Bronchial lymph node (tissue), 1 donor: Measurements from ENCODE around the genes ZNF221, ZNF235 and CEACAM16.

GRCh38 chr19:43594599-43595640, 1.0 kb downstream of the IRGQ start:
- PRO-cap, result no peak

DNA sequence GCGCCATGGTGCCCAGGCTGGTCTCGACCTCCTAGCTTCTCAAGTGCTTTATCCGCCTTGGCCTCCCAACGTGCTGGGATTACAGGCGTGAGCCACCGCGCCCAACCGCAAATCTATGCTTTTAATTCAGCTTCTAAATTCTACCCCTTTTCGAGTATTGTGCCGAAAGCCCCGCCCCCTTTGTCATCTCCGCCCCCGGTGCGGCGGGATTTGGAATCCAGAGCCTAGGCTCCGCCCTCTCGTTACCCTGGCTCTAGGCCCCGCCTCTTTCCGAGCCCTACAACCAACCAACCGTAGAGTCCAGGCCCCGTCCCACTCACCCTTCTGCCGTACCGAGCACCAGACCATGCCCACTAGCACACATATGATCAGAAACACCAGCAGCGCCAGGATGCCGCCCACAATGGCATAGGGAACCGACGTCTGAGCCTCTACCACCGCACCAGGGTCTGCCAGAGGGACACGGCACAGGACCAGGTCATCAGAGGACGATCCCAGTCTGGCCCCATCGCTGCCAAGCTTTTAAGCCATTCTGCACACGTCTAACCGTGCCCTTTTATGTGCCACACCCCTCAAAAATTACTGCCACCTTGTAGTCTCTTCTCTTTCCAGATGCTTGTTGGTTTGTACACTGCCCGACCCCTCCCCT, 4.5 kb upstream of the ZNF428 start:
- PRO-cap, result no peak

DNA sequence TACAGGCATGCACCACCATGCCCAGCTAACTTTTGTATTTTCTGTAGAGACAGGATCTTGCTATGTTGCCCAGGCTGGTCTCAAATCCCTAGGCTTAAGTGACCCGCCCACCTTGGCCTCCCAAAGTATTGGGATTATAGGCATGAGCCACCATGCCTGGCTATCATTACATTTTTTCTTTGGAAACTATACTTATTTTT, 10.7 kb upstream of the CADM4 start:
- PRO-cap, result no peak

DNA sequence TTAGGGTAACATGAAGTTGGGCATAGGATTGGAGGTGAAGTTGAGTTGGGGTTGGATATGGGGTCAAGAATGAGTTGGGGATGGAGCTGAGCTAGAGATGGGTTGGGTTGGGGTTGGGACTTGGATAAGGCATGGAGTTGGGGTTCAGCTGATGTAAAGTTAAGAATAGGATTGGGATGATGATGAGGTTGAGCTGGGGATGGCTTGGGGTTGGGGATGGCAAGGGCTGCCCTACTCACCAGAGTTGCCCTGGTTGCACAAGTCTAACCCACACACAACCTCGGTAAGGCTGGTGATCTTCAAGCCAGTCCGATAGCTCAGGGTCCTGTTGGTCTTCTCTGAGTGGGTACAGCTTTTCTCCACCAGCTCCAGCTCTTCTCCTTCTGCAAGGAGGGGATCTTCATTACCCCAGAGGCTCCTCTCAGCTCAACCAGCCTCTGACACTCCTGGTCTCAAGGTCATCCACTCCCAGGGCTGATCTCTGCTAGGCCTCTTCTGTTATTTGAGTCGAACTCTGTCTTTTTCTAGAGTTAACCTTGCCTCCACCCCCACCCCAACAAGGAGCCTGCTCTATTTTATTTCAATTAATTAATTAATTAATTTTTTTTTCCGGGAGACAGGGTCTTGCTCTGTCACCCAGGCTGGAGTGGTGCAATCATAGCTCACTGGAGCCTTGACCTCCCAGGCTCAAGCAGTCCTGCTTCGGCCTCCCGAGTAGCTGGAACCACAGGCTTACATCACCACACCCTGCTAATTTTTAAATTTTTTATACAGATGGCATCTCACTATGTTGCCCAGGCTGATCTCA, 4.7 kb downstream of the PLAUR start:
- PRO-cap, result no peak

GRCh38 chr19:43667413-43668402, 2.3 kb downstream of the PLAUR start:
- PRO-cap, result unidirectional peak, minus-strand start at chr19:43668318

DNA sequence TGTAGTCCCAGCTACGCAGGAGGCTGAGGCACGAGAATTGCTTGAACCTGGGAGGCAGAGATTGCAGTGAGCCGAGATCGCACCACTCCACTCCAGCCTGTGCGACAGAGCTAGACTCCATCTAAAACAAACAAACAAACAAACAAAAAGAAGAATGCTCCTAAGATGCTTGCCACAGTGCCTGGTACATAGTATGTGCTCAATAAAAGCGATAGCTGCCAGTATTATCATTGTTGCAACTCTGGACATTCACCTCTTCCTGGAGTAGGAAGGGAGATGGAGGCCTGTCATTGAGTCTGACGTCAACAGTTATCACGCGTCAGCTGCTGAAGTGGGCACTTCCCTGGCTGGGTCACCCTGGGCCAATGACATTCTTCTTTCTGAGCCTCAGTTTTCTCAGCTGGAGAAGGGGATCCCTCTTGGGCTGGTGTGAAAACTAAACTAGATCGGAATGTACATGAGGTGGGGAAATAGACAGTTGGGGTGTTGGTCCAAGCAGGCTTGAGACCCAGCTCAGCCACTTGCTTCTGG, 4.2 kb upstream of the PLAUR start:
- PRO-cap, result no peak

DNA sequence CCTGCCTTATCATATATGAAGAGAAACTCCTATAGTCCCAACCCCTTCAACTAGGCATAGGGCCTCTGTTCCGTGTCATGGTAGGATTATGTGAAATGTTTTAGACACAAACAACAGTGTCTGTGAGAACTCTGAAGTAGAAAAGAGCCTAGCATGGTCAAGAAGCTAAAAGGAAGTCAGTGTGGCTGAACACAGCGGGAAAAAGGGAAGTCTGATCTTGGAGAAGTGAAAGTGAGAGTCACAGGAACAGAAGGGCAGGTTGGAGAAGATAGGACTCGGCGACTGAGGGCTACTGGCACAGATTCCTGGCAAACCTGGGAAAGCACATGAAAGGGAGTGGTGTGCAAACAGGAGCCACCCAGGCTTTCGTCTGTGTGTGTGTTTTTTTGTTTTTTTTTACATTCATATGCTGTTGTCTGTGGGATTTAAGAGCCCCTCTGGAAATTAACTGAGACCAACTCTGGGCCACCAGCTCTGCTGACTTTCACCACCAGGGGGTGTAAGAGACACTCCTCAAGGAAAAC, 9.7 kb downstream of the SMG9 start:
- PRO-cap, result no peak

DNA sequence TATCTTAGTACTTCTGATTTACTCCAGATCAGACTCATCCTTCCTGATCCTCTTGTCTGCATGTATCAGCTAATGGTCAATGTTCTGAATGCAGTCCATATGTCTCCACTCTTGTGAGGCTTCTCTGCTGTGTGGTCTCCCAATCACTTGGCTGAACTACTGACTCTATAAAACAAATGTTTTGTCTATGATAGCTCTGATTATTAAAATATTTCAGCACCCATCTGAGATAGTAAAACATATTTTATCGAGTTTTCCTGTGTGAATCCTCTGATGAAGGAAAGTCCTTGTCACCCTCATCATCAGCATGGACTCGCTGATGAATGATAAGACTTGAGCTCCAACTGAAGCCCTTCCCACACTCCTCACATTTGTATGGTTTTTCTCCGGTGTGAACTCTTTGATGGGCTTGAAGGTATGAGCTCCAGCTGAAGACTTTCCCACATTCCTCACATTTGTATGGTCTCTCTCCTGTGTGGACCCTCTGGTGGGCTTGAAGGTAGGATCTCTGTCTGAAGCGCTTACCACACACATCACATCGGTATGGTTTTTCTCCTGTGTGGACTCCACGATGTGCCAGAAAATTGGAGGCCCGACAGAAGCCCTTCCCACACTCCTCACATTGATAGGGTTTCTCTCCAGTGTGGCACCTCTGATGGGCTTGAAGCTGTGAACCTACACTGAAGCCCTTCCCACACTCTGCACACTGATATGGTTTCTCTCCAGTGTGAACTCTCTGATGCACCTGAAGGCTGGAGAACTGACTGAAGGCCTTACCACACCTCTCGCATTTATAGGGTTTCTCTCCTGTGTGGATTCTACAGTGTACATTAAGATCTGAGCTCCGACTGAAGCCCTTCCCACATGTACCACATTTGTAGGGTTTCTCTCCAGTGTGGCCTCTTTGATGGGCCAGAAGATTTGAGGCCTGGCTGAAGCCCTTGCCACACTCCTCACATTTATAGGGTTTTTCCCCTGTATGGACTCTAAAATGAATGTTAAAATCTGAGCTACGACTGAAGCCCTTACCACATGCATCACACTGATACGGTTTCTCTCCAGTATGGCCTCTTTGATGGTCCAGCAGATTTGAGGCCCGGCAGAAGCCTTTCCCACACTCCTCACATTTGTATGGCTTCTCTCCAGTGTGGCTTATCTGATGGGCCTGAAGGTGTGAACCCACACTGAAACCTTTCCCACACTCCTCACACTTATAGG, 21.5 kb downstream of the ZNF45 start:
- PRO-cap, result no peak

DNA sequence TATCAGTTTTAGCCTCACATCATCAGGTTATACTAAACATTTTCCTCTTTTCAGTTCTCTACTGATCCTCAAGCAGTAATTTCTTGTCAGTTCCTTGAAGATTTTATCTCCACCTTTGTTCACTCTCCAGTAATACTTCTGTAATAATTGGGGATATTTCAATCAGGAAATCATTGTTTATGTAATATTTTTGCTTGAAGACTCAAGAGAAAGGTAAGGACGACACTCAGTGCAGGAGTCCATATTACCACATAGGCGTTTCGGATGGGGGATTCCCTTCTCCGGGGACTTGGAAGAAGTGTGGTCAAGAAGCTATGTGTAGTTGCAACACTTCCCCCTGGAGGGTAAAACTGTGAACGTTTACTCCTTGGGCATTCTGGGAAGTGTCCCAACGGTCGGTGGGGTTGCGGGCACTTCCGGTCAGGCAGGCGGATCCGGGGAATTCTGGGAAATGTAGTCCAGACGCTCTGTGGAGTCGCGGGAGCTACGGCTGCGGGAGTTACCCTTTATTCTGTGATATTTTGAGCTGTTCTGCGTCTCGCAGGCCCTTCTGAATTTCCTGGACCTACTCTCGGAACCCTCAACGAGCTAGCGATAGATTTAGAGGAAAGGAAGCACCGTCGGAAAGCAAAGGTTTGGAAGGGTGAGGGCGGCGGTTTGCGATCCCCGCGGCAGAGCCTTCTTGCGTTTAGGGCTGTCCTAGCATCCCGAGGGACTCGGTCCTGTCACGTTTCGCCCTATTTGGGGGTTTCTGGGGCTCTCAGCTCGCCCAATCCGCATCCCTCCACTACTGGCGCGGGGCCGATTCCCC, at the start of gene ZNF221:
Gene ZNF221 (plus strand): TSS at position 461 of the 811 bp plus-strand sequence.
- PRO-cap, result bidirectional peak, plus-strand start at position 461 of the sequence, minus-strand start at position 324 of the sequence

DNA sequence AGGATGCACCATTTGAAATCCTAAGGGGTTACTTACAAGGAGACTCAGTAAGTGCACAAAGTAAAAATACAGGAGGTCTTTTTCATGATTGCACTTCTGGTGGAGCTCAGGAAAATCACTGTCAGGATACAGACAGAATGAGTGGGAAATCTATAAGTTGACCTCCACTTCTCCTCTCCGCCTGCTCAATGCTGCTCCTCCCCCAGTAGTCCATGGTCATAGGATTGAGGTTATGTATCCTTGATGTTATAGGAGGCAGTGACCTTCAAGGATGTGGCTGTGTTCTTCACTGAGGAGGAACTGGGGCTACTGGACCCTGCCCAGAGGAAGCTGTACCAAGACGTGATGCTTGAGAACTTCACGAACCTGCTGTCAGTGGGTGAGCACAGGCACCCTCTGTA, 5.8 kb downstream of the ZNF230 start:
- PRO-cap, result unidirectional peak, plus-strand start at position 290 of the sequence

GRCh38 chr19:44130819-44131957, 10.2 kb upstream of the ZNF234 start:
- PRO-cap, result no peak

DNA sequence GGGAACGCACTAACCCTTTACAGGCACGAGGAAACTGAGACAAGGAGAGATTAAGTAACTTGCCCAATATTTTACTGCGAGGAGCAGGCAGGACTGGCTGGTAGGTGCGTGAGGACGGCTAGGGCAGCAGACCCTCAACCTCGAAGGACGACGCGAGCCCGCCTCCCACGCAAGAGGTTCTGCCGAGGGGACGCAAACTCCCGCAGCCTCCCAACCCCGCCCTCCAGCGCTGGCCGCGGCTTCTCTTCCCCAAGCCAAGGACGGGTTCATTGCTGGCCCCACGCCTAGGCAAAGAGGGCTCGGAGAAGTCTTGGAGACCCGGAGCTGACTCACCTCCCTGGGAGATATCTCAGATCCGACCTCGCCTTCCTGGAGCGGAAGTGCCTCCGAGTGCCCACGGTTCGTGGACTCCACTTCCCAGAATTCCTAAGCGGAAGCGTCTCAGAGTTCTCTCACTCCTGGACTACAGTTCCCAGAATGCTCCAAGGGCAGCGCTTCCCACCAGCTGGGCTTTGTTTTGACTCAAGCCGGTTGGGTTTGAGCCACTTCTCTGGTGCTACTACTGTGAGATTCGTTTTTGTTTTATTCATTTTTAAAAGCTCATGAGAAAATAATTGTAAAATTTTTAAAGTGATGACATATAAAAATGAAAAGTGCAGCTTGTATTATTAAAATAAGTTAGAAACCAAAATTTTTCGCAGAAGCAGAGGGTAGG, at the start of gene ZNF235:
Gene ZNF235 (minus strand): TSS at position 388 of the 715 bp plus-strand sequence.
- PRO-cap, result unidirectional peak, minus-strand start at position 330 of the sequence; unidirectional peak, minus-strand start at position 388 of the sequence

- PRO-cap, result no peak
Measured at GRCh38 chr19:44479043-44479824, 21.1 kb downstream of the ZNF180 start.

GRCh38 chr19:44644183-44644731, 547 bp downstream of the PVR start:
- PRO-cap, result no peak

GRCh38 chr19:44666707-44667385, 4.4 kb upstream of the CEACAM19 start:
- PRO-cap, result no peak

DNA sequence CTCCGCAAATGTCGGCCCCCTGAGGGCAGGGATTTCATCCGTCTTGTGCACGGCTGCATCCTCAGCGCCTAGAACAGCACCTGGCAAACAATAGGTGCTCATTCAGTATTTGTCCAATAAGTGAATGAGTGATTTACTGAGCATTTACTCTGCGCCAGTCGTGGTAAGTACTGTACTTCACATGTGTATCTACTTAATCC, at the start of gene CEACAM16:
Gene CEACAM16 (plus strand): TSS at position 54 of the 200 bp plus-strand sequence.
- PRO-cap, result no peak

- PRO-cap, result bidirectional peak, plus-strand start at chr19:44747665, minus-strand start at chr19:44747379; bidirectional peak, plus-strand start at chr19:44748275, minus-strand start at chr19:44748038; unidirectional peak, plus-strand start at chr19:44748275
Measured at GRCh38 chr19:44747631-44748359, 713 bp upstream of the BCL3 start.

DNA sequence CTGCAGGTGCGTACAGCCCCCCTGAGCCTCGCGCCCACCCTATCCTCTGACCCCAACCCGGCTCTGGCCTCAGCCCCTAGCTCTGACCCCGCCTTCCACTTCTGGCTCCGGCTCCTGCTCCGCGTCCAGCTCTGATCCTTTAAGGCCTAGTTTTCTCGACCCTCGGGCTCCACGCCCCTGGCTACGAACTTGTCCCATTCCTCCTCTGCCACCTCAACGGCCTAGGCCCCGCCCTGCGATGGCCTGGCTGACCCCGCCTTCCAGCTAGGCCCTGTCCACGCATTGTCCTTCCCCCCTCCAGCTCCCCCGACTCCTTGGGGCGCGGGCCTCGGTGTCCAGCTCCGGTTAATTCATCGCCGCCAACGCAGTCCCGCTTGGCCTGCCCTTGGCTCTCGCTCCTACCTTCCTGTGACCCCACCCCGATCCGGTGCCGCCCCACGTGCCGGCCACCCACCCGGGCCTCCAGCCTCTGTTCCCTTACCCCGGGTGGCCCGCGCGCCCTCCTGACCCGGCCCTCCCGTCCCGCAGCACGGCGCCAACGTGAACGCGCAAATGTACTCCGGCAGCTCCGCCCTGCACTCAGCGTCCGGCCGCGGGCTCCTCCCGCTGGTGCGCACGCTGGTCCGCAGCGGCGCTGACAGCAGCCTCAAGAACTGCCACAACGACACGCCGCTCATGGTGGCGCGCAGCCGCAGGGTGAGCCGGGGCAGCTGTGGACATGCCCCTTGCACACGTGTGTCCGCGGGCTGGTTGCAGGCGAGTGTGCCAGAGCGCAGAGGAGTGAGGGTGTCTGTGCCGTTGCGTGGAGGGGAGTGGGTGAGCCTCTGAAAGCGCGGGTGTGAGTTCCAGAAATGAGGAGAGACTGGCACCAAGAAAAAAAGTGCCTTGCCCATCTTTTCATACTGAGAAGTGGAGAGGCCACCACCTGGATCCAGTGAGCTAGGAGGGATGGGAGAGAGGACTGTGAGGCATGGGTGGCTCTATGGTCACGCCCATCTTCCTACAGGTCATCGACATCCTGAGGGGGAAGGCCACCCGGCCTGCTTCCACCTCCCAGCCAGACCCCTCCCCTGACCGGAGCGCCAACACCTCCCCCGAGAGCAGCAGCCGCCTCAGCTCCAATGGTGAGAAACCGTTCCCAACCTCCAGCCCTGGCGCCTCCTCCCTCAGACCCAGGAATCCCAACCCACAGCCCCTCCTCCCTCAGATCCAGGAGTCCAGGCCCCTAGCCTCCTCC, 9.6 kb downstream of the BCL3 start:
- PRO-cap, result no peak

DNA sequence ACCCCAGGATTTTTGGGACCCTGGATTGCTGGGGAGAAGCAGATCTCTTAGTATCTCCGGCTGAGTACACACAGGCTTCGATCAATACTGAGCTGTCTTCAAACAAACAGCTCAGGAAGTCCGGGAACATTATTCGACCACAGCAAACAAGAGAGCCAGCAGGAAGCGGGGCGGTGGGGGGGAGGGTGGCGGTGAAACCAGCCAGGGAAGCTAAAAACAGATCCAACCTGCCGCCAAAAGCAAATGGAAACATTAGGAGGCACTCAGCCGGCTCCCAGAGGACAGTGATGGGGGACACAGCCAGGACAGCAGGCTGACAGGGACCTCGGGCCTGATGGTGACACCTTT, 12.2 kb upstream of the BCAM start:
- PRO-cap, result no peak

DNA sequence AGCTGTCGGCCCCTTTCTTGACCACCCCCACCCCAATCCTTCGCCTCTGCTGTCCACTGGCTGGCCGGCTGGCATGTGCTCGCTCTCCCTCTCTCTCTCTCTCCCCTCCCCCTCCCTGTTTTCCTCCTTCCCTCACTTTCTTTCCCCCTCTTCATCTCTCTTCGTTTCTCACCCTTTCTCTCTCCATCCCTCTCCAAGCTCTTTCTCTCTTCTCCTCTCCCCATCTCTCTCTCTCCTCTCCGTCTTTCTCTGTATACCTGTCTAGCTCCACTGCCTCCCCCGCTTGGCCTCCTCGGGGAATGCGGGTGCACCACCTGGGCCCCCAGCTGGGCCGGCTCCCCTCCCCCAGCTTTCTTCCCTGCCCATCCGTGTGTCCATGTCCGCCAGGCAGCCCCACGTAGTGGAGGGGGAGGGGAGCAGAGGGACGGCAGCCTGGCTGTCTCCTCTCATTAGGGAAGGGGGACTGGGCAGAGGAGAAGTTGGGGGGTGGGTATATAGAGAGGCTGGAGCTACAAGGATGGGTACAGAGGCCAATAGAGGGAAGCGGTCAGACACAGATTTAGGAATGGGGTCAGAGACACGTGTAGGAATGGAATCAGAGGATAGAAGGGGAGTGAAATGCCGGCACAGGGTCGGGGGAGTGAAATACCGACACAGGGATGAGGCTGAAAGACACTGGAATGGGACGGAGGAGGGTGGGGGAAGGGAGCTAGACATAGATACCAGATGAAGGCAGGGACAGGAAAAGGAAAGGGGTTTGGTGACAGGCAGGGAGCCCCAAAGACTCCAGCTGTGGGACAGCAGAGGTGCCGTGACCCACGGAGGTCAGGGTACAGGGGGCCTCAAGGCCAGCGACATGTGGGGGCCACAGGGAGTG, 2.7 kb downstream of the NECTIN2 start:
- PRO-cap, result no peak